SP-49 (cell line): ENCODE measurements around a stretch of chr17.

GRCh38 chr17:82520423-82521024 is 992 bp downstream of the FOXK2 start:
- PRO-cap: no peak

DNA sequence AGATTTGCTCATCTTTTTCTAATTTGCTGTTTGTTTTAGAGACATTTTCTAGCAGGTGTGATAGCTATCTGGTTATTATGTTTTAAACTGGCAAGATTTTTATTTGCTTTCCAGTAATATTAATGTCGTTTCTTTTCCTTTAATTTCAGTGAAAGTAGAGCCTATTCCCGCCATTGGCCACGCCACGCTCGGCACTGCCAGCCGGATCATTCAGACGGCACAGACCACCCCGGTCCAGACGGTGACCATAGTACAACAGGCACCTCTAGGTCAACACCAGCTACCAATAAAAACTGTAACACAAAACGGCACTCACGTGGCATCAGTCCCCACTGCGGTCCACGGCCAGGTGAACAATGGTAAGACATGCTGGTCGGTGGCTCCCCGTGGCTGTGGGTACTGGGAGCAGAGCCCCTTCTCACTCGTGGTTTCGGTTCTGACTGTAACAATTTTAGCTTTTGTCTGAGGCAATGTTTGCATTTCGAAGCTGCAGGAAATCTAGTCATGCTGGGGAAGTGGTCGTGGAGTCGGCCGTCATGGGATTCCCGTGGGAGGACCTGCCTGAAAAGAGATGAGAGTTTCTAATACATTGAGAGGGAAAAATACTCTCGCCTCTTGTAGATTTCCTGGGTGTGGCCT is 61.2 kb downstream of the WDR45B start:
- PRO-cap: no peak

DNA sequence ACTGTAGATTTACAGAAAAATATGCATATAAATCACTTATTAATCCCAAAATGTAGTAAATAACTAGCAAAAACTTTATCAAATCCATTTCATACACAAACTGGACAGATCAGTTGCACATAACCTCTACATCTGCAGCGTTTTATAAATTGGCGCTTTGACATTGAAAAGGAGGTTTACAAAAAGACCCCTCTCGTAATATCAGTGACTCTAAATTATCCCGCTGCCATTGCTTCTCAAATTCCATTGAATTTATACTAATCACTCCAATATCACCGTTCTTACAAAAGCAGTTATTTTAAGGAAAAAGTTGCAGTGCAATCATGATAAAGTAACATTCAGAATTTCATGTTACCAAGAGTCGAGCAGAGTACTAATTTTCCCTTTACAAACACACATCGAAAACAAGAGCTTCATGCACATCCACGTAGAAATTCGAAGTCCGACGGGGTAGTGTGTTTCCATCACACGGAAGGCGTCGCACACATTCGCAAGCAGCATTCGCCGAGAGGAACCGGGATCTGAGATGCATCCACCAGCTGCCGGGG is 9.1 kb upstream of the WDR45B start:
- PRO-cap: no peak

GRCh38 chr17:82786896-82787908 is 35.3 kb downstream of the TBCD start:
- PRO-cap: no peak

DNA sequence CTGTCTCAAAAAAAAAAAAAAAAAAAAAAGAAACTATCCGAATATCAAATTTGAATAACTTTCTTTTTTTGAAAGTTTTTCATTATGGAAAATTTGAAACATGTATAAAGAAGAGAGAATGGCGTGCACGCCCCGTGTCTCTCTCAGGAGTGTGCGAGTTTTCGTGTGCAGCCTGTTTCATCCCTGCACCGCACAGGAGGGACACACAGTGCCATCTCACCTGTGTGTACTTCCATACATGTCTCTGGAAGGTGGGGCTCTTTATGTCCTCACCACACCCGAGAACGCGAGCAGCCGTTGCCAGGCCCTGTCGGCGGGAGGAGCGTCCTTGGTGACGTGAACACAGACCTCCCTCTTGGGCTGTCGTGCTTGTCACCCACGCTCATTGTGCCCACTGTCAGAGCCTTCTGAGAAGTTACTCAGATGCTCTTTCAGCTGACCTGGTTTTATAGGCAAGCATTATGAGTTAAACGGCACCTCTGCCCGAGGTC is 40.3 kb downstream of the ZNF750 start:
- PRO-cap: no peak

GRCh38 chr17:82890265-82890847 is 50.5 kb upstream of the ZNF750 start:
- PRO-cap: no peak

DNA sequence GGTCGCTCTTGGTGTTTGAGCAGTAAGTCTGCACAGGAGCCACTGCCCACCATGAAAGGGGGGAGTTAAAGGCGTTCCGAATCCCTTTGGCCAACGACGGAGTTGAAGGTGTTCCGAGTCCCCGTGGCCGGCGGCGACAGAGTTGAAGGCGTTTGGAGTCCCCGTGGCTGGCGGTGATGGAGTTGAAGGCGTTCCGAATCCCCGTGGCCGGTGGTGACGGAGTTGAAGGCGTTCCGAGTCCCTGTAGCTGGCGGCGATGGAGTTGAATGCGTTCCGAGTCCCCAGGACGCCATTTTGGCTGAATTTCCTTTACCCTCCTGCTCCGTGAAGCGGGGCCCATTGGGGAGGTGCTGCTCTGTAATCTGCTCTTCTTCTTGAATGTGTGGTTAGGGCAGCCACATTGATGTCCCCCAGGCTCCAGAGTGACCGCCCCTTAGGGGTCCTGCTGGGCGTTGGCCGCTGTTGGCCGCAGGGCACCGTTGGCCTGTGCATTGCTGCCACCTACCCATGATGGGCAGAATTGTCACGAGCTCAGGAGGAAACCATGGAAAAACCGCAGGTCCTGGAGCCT is 73.6 kb upstream of the ZNF750 start:
- PRO-cap: no peak

GRCh38 chr17:82915300-82916029 is 75.6 kb upstream of the ZNF750 start:
- PRO-cap: no peak

DNA sequence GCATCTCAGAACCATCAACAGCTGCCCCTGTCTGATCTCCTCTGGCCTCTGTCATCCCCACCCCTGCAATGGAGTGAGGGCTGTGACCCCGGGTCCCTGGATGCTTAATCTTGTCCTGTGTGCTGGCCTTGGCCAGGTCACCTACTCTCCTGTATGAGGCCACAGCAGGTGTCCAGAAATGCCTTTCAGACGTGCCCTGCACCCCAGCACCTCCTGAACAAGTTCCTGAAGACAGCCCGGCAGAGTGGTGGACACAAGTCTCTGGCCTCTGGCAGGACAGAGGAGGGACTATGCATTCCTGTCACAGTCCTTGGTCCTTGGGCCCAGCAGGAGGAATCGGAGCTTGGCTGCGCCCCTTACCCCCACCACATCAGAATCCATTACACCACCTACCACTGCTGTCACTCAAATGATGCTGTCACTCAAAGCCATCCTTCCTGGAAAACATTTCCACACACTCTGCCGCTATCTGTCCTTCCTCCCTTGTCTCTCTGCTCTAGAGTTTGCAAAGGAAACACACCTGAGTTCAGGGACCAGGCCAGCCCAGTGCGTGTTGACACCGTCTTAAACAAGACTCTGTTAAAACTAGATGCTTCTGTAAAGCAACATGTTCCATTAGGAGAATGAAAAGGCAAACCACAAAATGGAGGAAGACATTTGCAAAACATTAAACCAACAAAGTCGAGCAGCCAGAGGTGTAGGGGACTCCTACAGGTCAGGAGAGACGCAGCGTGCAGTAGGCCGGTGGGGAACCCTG is 104.0 kb downstream of the B3GNTL1 start:
- PRO-cap: no peak

GRCh38 chr17:83056058-83056497 is 4.5 kb upstream of the B3GNTL1 start:
- PRO-cap: no peak

- PRO-cap: no peak
Observed at GRCh38 chr17:83056498-83057047, 5.0 kb upstream of the B3GNTL1 start.

GRCh38 chr17:83079794-83080303 is 440 bp downstream of the METRNL start:
- PRO-cap: no peak

GRCh38 chr17:83085625-83086491 is 6.4 kb downstream of the METRNL start:
- PRO-cap: no peak

DNA sequence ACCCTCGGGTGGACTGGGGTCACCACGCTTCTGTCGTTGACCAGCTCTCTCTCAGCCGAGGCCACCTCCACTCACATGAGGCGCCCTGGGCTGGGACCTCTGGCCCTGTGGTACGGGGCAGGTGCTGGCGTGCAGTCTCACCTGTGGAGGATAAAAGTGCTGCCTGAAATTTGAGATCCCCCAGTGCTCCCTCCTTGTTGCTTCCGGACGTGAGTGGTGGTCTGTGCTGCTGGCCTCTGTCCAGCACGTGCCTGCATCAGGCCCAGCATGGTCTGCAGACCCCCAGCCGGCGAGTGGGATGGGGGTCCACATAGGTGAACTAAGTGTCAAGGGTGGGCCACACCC is 11.2 kb downstream of the METRNL start:
- PRO-cap: no peak

- PRO-cap: no peak
Observed at GRCh38 chr17:83105312-83105824, 26.0 kb downstream of the METRNL start.

DNA sequence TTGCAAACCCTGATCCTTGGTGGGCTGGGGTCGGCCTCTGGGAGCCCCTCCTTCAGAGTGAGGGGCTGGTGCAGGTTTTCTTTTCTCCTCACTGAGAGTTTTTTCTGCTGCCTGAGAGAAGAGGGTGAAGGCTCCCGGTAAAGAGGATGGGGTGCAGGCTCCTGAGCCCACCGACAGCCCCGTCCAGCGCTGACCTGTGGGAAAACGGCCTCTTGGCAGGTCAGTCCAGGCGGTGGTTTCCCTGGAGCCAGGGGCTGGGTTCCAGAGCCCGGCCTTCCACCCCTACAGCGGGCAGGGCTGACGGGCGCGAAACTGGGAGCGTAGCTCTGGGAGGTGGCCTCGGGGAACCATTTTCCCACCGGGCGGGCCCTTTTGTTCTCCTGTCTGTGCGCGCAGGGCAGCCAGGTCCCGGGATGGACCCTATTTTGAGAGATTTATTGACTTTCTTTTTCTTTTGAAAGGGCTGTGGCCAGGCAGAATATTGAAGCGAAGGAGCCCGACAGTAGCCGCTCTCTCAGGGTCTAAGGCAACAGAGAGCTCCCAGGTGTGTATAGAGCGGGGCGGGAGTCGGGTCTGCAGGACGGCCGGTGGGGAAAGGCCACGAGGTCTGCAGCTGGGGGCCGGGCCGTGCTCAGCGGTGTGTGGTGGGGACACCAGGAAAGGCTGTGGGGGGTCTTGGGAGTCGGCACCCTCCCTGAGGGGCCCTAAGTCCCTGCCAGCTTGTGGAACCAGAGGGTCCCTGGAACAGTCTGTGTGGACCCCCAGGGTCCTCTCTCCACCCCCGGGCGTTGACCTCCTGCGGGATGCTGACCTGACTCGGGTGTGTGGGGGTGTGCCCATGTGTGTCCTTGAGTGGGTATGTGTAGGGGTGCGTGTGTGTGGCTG is 32.3 kb downstream of the METRNL start:
- PRO-cap: no peak

- PRO-cap: no peak
Observed at GRCh38 chr17:83125228-83125907, 46.0 kb downstream of the METRNL start.

DNA sequence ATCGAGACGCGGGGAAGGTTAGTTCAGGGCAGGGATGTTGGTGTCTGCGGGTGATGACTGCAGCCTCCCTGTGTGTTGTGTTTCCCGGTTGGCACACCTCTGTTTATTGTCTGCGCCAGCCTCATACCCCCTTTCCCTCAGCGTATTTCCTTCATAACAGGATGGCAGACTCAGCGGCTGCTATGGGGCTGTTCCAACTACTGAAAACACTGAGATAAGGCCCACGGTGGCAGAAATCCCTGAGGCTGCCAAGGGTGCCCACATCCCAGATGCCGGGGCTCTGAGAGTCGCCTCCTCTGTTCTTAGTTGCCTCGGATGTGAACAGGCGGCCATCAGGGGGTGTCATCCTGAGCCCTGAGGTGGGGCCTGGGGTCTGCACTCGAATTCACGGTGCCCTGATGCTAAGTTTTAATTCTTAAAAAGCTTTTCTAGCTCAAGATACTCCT is 104.8 kb downstream of the METRNL start:
- PRO-cap: no peak